GM23248 (cell line): ENCODE results near the gene PHACTR1.

DNA sequence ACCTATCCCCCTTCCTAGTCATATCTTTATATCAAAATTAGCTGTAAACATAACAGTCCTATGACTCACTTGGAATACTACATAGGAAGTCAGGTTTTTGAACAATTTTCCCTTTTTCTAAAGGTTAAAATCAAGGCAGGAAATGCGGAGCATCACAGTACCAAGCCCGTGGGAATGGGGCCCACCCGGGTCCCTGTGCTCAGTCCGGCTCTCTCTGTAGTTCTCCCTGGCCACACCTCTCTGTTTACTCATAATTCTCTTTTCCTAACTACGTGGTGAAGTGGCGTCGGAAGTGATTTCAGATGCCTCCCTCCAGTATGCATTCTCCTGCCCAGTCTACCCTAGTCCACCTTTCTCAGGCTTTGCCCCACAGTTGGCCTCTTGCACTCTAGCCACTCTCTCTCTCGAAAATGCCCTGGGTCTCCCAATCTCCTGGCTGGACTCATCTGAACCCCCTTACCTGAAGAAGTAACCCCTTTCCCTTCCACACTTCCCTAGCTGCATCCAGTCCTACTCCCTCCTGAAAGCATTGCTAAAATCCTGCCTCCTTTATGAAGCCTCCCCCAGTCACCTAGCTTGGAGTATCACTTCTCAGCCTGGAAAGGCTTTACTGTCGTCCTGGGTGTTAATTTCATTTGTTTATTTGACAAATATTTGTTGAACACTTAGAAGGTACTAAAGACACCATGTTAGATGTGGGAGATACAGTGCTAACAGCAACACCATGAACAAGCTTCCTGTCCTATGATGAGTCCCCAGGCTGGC, 109.5 kb upstream of the TMEM170B start:
- RAMPAGE, long total RNA: no peak

GRCh38 chr6:11548820-11549346, 11.3 kb downstream of the TMEM170B start:
- RAMPAGE, long total RNA: no peak

DNA sequence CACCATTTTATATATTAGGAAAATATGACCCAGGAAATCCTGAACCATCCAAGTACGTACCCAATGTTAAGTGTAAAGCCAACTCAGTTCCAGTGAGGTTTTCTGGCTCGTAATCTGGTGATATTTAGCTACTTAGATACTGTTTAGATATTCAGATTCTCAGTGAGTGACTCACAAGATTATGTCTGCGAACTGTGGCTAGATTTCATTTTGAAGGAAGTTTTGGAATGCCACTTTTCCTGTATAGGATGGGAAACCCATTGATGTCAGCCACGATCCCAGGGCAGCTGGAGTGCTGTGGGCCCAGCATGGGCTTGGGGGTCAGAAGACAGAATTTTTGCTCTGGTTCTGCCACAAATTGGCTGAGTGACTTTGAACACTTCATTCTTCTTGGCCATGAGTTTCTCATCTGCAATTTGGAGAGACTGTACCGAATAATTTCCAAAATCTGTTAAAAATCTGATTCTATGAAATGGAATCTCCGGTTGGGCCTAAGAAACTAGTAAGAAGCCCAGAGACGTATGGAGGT, 76.4 kb downstream of the TMEM170B start:
- RAMPAGE, long total RNA: no peak

- RAMPAGE, long total RNA: no peak
Observed at GRCh38 chr6:11702692-11703230, 75.8 kb downstream of the ADTRP start.

GRCh38 chr6:11766337-11766990, 12.1 kb downstream of the ADTRP start:
- RAMPAGE, long total RNA: no peak

DNA sequence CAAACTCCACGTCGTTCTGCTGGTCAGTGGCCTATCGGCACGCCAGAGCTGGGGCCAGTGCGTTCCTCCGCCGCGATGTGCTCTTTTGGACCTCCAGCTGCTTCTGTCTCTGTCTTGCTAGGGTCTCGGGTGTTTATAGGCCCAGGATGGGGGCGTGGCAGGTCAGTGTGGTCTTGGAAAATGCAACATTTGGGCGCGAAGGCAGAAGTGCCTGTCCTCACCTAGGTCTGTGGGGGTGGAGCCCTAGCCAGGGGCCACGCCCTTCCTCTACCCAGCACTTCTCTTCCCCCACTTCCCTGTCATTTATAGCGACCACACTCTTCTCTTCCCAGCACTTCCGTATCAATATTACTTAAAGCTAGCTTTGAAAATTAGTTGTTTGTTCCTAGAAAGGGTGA, 53.2 kb upstream of the ADTRP start:
- RAMPAGE, long total RNA: no peak

- RAMPAGE, long total RNA: no peak
Observed at GRCh38 chr6:11901001-11901640, 111.0 kb upstream of the HIVEP1 start.

DNA sequence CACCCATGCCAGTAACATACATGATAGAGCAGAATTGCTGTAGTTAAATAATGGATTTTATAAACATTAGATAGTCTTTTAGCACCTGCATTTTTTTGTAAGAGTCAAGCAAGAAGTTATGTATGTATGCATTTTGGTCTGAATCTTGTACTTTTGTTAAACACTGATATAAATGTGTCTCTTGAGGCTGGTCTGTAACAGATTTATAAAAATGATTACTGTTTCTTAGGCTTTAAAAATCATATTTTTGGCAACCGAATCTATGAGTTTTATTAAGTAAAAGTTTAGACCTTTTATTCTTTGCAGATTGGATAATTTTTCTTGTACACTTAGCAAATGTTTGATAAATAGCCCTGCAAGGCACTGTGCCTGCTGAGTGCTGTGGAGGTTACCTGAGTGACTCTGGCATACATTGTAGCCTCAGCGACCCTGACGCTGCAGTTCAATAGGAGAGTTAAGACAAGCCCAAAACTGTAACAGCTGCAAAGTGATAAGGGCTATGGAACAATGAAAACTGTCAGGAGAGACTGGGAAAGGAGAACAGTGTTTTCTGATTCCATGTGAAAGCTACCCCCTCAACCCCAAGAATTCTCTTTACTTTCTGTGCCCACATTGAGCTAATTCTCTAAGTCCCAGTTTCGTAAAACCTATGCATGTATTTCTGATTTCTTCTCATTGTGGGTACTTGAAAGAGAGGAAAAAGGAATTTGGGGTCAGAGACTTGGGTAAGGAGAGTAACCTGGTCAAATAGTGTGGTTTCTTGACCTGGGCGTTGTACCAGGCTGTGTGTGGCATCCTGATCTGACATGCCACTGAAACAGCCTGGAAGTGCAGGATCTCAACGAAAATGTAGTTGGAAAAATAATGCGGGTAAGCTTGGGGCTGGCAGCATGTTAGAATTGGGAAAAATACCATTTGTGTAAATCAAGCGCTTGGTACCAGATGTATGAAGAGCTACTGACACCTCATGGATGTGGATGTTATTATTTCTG, 22.3 kb downstream of the HIVEP1 start:
- RAMPAGE, long total RNA: no peak

DNA sequence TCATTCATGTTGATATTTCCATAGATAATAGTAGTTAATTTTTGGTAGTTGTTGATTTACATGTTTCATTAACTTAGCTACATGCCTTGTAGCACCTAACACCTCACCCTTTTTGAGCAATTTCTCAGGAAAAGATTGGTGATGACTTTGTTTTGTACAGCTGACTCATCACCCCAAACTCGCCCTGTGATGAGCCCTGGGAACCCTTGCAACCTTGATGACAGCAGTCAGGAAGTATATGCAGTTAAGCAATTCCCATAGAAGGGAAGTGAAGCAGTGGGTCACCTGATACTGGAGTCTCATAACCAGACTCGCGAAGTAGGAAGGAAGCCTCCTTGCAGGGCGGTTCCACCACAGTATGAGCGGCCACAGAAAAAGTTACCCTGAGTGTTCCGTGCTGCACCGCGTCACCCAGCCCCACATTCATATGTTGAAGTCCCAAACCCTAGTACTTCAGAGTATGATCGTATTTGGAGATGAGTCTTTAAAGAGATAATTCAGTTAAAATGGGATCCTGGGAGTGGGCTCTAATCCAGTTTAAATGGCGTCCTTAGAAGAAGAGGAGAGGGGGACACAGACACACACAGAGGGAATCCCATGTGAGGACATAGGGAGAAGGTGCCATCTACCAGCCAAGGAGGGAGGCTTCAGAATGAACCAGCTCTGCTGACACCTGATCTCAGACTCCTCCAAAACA, 81.9 kb upstream of the EDN1 start:
- RAMPAGE, long total RNA: no peak

GRCh38 chr6:12291103-12291276, 829 bp downstream of the EDN1 start:
- RAMPAGE, long total RNA: no peak

DNA sequence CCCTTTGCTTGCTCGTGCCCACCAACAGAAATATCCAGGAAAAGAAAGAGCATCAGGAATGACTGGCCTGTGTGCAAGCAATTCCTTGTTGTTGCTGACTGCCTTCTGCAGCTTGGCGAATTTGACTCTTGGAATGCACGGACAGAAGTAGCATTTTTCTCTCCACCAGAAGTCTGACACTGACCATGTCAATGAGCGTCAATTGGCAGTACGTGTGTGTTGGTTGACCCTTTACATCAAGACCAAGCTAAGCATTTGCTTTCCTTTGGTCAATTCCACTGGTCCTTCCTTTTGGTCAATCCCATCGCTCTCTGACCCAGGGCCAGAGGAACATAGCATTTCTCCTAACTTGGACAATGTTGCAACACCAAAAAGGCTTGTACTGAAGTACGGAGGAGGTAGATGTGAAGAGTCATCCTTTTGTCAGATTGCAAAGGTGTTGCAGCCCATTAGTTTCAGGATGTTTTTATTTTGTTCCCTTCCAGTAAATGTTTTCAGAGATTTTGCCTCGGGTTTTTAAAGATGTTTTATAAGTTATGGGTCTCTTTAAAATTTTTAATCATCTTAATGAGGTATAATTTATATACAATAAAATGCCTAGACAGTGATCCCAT, 24.5 kb downstream of the EDN1 start:
- RAMPAGE, long total RNA: no peak

DNA sequence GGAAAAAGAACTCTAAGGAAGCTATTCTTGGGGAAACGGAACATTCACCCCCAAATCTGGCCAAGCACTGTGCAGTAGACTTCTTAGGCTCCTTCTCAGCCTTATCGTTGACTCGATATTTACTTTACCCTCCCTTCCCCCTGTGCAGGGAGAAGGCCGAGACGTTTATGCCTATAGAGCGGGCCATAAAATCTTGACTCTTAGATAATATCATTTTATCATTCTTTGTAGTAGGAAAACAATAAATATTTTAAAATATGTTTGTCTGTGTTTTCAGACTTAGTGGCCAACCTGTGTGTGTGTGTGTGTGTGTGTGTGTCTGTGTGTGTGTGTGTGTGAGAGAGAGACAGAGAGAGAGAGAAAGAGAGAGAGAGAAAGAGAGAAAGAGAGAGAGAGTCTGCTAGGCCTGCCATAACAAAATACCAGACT, 74.1 kb downstream of the EDN1 start:
- RAMPAGE, long total RNA: no peak

- RAMPAGE, long total RNA: no peak
Observed at GRCh38 chr6:12716507-12716906, at the start of gene PHACTR1. TSS of gene PHACTR1 (plus strand) at chr6:12716767.

GRCh38 chr6:12956875-12958141, 240.7 kb downstream of the PHACTR1 start:
- RAMPAGE, long total RNA: no peak

DNA sequence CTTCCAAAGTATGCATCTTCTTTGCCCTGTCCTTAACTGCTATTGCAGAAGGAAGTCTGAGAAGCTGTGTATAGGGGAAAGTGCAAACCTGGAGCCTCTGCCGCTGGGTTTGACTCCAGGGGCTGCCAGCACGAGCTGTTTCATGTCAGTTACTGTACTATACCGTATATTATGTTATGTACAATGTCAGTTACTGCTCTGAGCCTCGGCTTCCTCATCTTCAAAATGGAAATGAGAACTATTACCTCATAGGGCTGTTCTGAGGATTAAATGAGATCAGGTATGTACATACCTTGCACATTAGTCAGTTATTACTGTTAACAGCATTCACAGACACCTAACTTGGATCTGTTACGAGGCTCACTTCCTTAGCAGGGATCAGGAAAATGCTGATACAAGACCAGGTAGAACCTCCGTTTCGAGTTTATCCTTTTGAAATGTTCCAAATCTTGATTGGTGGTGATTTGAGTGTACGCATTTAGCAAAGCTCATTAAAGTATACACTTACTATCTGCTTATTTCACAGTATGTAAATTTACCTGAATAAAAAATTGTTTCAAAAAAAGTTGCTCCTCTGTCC, 69.7 kb upstream of the TBC1D7 start:
- RAMPAGE, long total RNA: no peak

DNA sequence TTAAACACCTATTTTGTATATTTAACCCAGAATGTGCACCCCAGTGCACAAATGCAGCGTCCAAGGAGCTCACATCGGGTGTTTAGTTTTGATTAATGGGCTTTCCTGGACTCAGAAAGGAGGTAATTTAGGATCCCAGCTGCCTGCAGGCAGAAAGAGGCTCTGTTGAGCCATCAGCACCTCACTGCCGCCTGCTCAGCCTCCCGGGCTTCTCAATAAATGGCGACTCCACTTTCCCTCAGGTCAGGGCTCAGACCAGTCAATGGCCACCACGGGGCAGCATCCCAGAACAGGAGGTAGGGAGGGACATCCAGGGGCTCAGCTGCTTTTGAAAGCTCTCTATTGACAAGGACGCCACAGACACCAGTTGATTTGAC, 70.2 kb upstream of the TBC1D7 start:
- RAMPAGE, long total RNA: no peak

DNA sequence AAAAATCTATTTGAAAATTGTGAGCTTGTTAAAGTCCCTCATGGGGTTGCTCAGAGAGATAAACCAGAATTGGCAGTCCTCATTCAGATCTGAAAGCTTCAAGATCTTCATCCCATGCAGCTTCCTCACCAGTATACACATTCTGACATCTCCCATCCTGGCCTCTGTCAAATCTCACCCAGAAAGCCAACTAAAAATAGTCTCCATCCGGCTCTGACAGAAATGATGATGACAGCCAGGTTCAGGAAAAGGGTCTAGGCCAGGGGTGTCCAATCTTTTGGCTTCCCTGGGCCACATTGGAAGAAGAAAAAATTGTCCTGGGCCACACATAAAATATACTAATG, 61.9 kb downstream of the GFOD1 start:
- RAMPAGE, long total RNA: no peak

DNA sequence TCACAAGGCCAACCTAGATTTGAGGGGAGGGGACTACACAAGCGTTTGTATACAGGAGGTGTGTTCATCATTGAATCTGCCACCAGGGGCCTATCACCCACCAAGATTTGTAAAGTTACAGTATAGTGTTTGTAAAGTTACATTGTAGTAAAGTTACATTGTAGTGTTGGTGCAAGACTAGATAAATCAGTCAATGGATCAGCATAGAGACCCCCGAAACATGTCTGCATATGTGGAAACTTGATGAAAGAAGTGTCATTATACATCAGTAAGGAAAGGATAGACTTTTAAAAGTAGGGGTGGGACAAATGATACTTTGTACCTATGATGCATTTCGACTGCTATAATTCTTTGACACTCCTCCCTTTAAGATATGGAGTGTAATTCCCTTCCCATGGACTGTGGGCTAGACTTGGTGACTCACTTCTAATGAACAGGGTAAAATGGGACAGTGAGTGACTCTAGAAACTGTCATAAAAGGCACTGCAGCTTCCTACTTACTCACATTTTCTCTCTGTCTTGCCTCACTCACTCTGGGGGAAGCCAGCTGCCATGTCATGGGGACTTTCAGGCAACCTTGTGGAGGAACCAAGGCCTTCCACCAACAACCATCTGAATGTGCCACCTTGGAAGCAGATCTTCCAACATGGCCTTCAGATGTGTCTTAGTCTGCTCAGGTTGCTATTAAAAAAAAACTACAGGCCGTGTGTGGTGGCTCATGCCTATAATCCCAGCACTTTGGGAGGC, 12.7 kb upstream of the GFOD1 start:
- RAMPAGE, long total RNA: no peak

GRCh38 chr6:13523770-13524419, 36.5 kb upstream of the GFOD1 start:
- RAMPAGE, long total RNA: no peak

DNA sequence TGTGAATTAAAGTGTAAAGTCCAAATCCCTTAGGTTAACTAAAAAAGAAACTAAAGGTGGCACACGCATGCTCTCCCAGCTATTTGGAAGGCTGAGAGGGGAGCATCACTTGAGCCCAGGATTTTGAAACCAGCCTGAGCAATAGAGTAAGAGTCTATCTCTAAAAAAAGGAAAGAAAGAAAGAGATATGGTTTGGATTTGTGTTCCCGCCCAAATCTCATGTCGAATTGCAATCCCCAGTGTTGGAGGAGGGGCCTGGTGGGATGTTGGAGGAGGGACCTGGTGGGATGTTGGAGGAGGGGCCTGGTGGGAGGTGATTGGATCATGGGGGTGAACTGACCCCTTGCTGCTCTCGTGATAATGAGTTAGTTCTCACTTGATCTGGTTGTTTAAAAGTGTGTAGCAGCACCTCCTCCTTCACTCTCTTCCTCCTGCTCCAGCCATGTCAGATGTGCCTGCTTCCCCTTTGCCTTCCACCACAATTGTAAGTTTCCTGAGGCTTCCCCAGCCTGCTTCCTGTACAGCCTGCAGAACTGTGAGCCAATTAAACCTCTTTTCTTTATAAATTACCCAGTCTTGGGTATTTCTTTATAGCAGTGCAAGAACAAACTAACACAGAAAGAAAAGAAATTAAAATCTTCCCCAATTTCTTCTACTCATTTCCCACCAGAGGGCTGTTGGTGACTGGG, 25.4 kb upstream of the SIRT5 start:
- RAMPAGE, long total RNA: no peak